ENCODE data around the gene PITPNB.

- PRO-cap = no peak
- RAMPAGE, long total RNA, 4 experiments = no peak in any of the 4 experiments
Observed at GRCh38 chr22:26710923-26711839, 89.4 kb downstream of the CRYBA4 start.

DNA sequence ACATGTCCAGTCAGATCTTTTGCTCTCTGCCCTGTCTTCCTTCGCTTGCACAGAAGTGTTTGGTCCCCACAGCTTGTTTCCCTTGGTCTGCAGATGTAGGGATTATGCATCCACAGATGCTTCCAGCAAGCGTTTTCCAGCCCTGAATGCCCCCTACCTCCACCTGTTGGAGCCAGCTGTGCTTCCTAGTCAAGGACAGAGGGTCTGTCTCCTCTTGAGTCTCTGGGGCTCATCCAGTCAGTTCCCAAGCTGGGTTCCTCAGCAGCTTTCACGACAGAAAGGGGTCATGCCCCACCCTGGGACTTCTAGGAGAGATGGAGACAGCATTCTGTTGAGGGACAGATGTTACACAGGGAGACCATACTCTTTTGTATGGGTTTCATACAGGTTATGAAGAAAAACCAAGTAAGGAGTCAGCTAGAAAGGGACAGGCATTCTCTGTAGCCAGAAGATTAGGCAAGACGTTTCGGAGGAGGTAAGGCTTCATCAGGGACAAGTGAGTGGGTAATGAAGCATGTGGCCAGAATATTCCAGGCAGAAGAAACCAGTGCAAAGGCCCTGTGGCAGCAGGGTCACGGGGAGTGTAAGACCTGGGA, 213.0 kb downstream of the CRYBA4 start:
- PRO-cap = no peak
- RAMPAGE, long total RNA, 4 experiments = no peak in any of the 4 experiments

DNA sequence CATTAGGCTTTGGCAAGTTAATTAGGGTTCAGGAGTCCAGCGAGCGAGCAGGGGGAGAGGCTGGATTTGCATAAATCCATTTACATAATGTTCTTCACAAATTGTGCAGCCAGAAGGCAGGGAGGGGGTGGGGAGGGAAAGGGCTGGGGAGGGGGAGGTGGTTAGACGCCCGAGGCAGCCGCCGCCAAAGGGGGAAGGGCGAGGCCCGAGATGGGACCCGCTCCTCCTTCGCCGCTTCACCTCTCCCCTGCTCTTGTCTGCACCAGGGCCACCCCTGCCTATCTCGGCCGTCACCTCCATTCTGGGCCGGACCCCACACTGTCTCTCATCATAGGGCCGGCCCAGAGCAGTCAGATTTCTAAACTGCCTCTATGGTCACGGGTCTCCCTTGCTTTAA, 281.7 kb downstream of the CRYBA4 start:
- PRO-cap = no peak
- RAMPAGE, long total RNA, 4 experiments = no peak in any of the 4 experiments

DNA sequence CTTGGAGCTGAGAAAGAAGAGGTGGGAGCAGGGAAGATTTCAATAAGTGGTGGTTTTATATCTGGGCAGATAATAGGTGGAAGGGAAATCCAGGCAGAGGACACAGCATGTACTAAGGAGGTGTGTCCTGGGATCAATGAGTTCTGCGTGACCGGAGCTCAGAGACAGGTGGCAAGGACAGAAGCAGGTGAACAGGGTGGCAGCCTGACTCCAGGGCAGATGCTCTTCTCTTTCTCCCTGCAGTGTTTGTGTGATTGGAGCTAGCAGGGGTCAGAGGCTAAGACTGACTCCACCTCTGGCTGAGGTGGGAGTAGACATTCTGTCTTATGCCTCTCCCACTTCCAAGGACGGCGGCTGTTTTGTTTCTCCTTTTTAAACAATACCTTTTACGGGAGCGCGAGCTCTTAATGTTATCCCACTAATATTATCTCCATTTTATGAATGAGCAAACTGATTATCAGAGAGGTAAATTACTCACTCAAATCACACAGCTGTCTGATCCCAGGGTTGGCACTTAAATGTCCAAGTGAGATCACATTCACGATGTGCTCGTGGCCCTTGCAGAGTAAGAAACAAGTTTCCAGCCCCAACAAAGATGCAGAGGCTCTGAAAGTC, 359.3 kb downstream of the CRYBA4 start:
- PRO-cap = no peak
- RAMPAGE, long total RNA, 4 experiments = no peak in any of the 4 experiments

- PRO-cap = no peak
- RAMPAGE, long total RNA, 4 experiments = no peak in any of the 4 experiments
Observed at GRCh38 chr22:27488258-27488462, 313.4 kb downstream of the MN1 start.

DNA sequence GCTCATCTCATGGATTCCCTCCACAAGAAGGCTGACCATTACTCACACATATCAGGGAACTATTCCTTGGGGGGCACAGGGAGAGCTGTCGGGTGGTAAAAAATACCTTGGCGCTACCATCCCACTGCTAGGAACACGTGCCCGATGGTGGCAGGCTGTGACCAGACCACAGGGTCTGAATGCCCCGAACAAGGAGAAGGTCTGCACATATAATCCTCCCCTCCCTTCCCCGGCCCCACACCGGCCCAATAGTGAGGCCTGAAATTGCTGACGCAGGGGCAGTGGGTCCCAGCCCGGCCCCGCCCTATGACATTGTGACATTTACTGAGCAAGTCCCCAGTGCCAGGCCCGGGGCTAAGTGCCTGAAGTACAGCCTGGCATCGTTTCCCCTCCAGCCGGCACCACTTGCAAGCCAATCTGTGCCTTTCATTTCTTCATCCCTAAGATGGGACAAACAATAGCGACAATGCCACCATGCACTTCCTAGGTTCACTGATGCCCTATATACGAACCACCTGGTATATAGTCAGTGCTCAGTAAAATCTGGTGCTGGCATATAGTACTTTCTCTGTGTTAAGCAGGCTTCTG, 19.4 kb downstream of the MN1 start:
- PRO-cap = no peak
- RAMPAGE, long total RNA, 4 experiments = no peak in any of the 4 experiments

DNA sequence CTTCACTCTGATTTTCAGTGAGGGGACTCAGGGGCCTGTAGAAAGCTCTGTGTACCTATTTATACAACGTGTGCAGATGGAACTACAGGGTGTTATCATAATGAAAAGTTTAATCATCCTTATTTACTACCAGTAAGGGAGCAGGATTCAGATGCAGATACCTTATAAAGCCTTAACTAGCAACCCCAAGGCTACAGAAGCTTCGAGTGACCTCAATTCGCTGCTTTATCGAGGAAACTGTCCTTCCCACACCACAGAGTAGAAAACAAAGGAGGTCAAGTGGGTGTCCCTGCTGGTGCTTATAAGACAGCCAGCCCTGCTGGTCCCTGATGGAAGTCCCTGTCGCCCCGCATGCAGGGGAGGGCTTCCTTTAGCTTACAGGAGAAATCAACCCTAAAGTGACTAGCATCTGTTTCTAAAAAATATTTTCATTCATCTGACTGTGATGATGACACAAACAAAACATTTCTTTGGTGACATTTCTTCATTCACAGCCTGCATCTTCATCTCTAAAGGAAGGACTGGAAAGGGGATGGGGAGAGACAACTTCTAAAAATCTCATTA, 7.3 kb downstream of the MN1 start:
- PRO-cap = no peak
- RAMPAGE, long total RNA, 4 experiments = no peak in any of the 4 experiments

DNA sequence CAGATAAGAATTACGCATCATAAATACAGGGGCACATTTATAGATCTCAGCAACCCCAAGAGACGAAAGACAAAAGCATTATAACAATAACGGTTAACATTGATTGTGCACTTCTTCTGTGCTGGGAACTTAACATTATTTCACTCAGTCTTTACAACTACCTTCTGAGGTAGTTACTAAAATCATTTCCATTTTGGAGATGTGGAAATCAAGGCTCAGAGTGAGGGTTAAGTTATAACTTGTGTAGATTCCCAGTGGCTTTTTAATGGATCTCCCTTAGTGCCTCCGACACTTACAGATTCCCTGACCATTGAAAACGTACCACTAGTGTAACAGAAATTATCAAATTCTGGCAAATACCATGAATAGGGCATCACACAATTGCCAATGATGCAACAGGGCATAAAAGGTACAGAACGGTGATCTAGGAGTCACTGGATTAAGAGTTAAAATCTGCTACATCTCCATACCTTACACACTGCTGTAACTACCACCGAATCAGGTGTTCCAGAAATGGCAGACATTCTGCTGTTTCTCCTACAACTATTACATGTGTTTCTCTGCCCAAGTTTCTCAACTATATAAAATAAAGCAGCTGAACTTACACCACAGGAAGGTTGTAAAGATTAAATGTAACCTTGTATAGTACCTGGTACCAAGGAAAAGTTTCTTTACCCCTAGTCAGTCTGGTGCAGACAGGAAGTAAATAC, 49.3 kb downstream of the PITPNB start:
- PRO-cap = no peak
- RAMPAGE, long total RNA, 4 experiments = no peak in any of the 4 experiments

DNA sequence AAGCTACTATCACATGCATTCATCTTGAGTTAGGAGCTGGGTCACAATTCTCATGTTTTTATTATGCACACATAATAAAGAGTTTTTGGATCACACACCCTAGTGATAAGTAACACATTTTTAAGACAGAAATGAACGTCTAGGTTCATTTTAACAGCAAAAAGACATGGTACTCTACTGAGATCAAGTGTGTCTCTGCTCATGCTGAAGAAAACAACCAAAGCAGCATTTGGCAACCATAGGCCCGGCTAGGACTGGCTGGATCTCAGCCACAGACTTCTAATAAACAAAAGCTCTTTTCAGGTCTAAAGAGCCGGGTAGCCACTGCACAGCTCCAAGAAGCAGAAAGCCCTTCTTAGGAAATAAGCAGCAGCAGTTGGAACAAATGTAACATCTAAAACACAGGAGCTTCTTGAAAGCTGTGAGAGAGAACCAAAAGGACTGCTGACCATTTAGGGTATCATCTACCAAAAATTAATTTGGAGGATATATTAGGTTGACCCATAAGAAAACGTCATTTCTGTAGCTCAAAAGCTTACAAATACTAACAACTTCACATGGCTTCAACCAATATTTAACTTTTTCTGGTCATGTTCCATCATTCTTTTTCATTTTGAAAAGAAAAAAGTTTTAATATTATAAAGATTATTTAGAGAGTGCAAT, 37.6 kb downstream of the PITPNB start:
- PRO-cap = no peak
- RAMPAGE, long total RNA, 4 experiments = no peak in any of the 4 experiments

DNA sequence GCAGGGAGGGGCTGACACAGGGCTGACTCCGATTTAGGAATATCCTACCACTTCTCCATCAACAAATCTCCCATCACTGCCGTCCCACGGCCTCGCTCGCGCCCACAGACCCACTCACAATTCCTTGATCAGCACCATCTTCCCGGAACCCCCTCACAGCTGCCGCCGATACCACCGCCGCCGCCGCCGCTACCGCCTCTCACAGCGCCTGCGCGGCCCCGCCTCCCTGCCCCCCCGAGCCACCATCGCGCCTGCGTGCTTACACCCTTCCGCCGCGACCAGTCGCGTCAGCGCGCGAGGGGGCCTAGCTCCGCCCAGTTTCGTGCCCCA, at the start of gene PITPNB:
TSS of gene PITPNB (minus strand) at position 203 of the 330 bp plus-strand sequence.
- PRO-cap = bidirectional peak, plus-strand start outside the sequence, minus-strand start at position 200 of the sequence
- RAMPAGE, long total RNA, 4 experiments = start-site peak on the minus strand in 1 of 4 experiments, centred at position 160 of the sequence, 274 reads per replicate

DNA sequence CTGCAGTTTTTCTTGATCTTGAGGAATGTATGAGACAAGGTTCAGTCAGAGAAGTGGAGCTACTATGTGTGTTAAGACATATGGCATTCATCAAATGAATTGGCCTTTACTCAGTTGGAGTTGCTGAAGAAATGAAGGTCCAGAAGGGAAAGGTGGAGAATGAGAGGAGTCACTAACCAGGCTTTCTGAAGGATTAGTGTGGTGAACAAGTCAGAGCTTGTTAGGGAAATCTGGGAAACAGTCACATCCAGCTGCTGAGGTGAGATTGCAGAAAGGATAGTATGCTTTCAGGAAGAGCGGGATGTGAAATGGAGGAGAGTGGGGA, 11.3 kb upstream of the PITPNB start:
- PRO-cap = no peak
- RAMPAGE, long total RNA, 4 experiments = no peak in any of the 4 experiments

DNA sequence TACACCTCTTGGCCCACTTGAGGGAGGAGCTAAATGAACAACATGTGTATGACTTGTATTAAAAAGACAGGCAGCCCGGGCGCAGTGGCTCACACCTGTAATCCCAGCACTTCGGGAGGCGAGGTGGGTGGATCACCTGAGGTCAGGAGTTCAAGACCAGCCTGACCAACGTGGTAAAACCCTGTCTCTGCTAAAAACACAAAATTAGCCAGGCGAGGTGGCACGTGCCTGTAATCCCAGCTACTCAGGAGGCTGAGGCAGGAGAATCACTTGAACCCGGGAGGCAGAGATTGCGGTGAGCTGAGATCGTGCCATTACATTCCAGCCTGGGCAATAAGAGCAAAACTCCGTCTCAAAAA, 336.3 kb upstream of the PITPNB start:
- PRO-cap = no peak
- RAMPAGE, long total RNA, 4 experiments = no peak in any of the 4 experiments

DNA sequence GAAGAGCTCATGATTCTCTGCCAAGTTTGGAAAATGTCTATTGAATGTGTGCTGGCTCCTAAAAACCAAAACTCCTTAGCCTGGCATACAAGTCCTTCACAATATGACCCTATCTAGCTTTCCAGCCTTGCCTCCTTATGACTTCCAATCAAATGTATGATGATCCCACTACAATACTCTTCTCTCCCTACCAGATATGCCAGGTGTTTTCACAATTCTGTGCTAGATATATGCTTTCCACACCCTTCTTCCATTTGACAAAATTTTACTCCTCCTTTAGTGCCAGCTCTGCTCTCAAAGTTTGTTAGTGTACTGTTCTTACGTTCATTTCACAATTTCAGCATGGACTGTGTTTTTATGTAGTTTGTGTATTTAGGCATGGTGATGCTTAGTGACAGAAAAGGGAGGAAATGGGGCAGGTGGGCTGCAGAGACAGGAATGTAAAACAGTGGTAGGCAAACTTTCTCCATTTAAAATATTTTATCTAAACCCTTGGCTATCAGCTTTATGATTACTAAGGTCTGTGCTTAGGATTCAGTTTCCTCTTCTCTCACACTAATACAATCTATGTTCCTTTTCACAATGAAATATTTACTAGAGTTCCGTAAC, 267.2 kb downstream of the TTC28 start:
- PRO-cap = no peak
- RAMPAGE, long total RNA, 4 experiments = no peak in any of the 4 experiments

- PRO-cap = no peak
- RAMPAGE, long total RNA, 4 experiments = no peak in any of the 4 experiments
Observed at GRCh38 chr22:28442173-28442793, 237.4 kb downstream of the TTC28 start.

DNA sequence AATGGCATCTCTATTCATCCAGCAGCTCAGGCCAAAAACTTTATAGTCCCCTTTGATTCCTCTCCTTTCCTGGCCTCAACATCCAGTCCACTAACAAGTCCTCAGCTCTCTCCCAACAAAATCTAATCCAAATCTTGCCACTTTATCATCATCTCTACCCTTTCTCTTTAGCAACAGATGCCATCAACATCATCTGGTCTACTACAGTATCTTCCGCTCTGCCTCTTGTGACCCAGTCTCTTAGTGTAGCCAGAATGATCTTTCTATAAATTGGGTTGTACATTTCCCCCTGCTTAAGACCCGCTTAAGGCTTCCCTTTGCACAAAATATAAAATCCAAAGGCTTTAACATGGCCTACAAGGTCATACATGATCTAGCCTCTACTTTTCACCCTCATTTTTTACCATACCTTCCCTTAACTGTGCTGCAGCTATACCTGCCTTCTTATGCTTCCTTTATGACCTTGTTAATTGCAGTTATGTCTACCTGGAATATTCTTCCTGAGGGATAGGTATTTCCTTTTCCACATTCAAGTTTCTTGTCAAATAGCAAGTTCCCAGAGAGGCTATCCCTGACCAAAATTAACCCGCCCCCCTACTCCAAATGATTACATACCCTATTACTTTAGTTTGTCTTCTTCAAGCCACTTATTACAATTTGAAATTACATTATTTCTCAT, 225.9 kb downstream of the TTC28 start:
- PRO-cap = no peak
- RAMPAGE, long total RNA, 4 experiments = no peak in any of the 4 experiments

DNA sequence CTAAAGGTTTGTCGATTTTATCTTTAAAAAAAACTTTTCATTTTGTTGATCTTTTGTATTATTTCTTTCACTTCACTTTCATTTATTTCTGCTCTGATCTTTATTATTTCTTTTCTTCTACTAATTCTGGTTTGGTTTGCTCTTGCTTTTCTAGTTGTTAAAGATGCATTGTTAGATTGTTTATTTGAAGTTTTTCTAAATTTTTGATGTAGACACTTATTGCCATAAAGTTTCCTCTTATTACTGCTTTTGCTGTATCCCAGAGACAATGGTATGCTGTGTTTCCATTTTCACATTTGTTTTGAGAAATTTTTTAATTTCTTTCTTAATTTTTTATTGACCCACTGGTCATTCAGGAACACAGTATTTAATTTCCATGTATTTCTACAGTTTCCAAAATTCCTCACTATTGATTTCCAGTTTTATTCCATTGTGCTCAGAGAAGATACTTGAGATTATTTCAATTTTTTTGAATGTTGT, 102.7 kb downstream of the TTC28 start:
- PRO-cap = no peak
- RAMPAGE, long total RNA, 4 experiments = no peak in any of the 4 experiments

DNA sequence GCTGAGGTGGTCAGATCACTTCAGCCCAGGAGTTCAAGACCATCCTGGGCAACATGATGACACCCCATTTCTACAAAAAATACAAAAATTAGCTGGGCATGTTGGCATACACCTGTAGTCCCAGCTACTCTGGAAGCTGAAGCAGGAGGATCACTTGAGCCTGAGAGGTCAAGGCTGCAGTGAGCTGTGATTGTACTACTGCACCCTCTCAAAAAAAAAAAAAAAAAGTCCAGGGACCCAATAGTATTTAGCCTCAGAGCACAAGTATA, 2.9 kb downstream of the HSCB start:
- PRO-cap = no peak
- RAMPAGE, long total RNA, 4 experiments = no peak in any of the 4 experiments

GRCh38 chr22:28792527-28793189, 20.2 kb downstream of the CCDC117 start:
- PRO-cap = no peak
- RAMPAGE, long total RNA, 4 experiments = no peak in any of the 4 experiments

GRCh38 chr22:28798925-28799740, 26.6 kb downstream of the CCDC117 start:
- PRO-cap = unidirectional peak, plus-strand start at chr22:28799533
- RAMPAGE, long total RNA, 4 experiments = start-site peak on the plus strand in 2 of 4 experiments, at chr22:28799528-28799629 at its widest, 12 to 26 reads per replicate

- PRO-cap = no peak
- RAMPAGE, long total RNA, 4 experiments = no peak in any of the 4 experiments
Observed at GRCh38 chr22:28981703-28982551, 79.7 kb downstream of the C22orf31 start.

All from omental fat pad (tissue), 4 donors.